Mesenchymal stem cell of the bone marrow (primary cell): ENCODE measurements around the genes RASGRF2 and ACOT12.

GRCh38 chr5:80133060-80133394, 97.9 kb downstream of the THBS4 start:
- CAGE, long polyA plus RNA: no peak

GRCh38 chr5:80399350-80399988, 8.4 kb upstream of the ZFYVE16 start:
- CAGE, long polyA plus RNA: no peak

DNA sequence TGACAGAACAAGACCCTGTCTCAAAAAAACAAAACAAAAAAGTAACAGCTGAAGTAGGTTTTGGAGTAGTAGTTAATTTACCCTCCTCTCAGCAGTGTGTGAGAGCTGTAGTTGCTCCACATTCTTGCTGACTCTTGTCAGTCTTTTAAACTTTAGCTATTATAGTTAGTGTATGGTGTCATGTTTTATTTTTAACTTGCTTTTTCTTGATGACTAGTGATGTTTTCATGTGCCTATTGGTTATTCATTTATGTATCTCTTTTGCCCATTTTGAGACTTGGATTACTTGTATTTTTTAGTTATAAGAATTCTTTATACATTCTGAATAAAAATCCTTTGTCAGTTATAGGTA, 52.9 kb upstream of the DHFR start:
- CAGE, long polyA plus RNA: no peak

DNA sequence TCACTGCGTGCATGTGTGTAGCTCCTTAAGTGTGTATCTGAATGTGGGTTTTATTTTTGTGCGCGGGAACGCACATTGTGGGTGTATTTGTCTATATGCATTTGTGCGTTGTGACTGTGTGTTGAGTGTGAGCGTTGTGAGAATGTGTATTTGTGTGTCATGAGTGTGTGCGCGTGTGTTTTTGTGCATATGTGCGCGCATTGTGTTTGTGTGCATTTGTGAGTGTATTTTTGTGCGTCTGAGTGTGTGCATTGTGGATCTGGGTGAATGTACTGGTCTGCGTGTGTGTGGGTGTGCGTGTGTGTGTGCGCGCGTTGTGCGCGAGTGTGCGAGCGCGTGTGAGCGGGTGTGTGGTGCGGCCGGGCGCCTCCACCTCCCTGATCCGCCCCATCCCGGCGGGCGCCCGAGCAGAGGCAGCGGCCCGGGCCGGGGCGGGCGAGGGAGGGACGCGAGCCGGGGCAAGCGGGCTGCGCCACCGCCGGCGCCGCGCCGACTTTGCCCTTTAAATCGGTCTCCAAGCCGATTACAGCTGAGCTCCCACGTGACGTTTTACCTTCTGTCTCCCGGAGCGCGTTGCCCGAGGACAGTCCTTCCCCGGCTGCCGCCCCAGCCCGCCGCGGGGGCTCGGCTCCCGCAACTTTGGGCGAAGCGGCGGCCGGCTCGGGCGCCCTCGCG, at the start of gene RASGRF2:
Gene RASGRF2, plus strand, starts transcription at position 586 of the 675 bp plus-strand sequence.
- CAGE, long polyA plus RNA: no peak

DNA sequence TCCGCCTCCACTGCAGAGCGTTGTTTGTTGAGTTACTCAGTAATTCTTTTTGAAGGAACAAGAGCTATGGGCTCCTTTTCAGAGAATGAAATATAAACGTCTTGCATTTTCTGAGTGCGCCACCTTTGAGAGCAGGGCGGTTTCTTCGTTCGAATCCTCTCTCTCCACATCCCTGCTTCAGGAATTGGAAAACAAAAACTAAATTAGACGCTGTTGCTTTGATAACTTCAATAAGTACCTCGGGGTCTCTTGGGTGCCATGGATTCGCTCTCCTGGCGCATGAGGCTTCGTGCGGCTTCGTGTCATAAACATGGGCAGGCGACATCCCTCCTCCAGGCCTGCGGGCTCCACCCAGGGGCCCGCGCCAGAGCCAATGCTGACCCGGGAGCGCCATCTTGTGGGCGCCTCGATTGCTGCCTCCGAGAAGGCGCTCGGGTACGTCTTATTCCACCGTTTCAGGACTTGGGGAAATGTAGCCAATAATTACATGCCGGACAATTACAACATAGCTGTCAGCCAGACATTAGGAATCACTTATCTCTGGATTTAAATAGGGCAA, 38.2 kb upstream of the CKMT2 start:
- CAGE, long polyA plus RNA: no peak

DNA sequence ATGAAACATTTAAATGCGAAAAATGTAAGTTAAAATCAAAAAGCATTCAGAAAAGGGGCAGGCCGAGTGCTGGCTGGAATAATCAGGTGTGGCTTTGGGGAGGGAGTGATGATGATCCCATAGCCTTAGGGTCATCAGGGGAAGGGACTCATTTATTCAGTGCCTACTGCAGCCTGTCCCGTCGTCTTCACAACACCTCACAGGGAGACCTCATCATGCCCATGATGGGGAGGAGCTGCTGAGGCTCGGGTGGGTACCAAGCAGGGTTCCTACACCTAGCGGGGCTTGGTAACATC, 4.0 kb downstream of the CKMT2 start:
- CAGE, long polyA plus RNA: no peak

DNA sequence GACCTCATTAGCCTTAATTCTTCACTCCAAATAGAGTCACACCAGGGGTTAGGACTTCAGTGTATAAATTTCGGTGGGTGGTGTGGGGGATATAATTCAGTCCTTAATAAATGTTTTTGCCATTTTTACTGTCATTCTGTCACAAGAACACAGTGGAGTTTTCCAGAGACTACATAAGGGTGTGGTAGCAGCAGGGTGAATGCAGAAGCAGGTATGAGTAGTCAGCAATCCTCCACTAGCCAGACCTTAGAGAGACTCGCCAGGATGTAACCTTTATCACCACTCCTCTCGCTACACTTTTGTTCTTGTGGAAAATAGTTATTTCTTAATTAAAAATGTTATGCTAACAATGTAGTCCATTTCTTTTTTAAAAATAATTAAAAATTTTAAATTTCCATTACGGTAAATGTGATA, 956 bp downstream of the ACOT12 start:
- CAGE, long polyA plus RNA: no peak

GRCh38 chr5:81393385-81394493, at the start of gene ACOT12:
TSS of gene ACOT12 (minus strand) at chr5:81394134.
- CAGE, long polyA plus RNA: no peak

GRCh38 chr5:81394494-81394976, 601 bp upstream of the ACOT12 start:
- CAGE, long polyA plus RNA: no peak

DNA sequence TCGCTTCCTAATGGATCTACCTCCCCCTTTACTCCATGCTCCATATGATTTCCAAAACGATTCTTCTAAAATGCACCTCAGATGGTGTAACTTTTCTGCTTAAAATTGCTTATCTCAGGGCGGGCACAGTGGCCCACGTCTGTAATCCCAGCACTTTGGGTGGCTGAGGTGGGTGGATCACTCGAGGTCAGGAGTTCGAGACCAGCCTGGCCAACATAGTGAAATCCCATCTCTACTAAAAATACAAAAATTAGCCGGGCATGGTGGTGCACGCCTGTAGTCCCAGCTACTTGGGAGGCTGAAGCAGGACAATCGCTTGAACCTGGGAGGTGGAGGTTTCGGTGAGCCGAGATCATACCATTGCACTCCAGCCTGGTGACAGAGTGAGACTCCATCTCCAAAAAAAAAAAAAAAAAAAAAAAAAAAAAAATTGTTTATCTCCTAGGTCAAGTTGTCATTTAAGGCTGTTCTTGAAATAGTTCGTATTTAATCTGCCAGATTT, 12.1 kb downstream of the SSBP2 start:
- CAGE, long polyA plus RNA: no peak

- CAGE, long polyA plus RNA: no peak
Measured at GRCh38 chr5:81746833-81747421, 4.0 kb downstream of the SSBP2 start.

DNA sequence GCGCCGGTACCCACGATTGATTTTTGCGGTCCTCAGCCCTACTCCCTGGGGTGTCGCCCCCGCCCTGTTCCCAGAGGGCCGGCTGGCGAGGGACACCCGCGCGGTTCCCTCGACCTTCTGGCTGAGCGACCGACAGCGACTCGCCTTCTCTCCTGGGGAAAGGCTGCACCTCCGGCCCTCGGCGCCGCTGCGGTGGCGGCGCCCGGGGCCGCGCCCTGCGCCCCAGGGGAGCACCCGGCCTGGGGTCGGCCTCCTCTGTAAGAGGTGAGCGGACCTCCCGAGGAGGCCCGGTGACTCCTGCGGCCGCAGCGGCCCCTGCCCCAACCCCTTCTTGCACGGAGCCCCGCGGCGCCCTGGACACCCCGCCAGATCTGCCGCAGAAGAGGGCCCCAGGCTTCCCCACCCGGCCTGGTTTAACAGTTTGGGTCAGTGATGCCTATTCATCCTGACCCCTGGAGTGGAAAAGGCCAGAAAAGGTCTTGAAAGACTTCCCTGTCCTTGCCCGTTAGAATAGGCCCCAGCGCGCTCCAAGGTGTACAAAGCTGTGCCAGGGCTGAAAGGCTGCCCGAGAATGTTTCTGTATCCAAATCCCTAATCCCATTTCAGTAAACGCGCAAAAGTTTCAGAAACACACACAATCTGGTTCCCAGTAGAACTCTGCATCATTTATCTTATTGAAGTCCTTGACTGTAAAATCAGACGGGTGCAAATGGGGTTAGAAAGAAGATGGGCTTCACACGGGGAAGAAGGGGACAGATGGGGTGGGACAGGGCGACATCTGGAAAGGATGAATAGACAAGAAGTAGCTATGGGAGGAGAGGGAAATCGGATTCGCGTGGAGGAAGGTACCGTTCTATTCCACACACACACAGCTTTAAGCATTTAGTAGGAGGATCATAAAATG, 1.0 kb upstream of the SSBP2 start:
- CAGE, long polyA plus RNA: no peak

DNA sequence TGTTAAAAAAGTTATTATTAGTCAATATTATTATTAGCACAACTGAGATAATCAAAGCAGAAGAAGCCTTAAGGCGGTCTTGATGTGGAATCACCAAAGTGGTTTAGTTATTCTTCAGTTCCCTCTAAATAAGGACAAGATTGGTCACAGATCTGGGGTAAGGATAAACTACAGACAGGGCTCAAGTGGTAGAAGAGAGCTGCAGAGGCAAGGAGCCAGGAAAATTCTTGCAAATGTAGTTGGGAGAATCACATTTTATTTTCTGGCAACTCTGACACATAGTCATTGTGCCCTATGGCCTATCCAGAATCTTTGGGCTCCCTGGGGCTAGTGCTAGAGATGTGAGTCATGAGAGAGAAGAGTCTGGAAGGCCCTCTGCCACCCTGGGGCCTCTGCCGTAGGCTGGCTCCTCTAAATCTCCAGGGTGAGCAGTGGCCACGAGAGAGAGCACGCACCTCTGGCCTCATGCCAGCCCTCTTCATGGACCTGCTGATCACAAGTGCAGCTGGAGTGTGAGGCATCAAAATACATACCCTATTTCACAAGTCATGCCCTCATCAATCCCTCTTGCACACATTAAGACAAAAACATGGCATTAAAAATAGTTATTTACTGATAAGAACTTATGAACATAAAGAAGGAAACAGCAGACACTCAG, 74.3 kb upstream of the SSBP2 start:
- CAGE, long polyA plus RNA: no peak

- CAGE, long polyA plus RNA: no peak
Measured at GRCh38 chr5:82165744-82166208, 112.4 kb downstream of the RPS23 start.

DNA sequence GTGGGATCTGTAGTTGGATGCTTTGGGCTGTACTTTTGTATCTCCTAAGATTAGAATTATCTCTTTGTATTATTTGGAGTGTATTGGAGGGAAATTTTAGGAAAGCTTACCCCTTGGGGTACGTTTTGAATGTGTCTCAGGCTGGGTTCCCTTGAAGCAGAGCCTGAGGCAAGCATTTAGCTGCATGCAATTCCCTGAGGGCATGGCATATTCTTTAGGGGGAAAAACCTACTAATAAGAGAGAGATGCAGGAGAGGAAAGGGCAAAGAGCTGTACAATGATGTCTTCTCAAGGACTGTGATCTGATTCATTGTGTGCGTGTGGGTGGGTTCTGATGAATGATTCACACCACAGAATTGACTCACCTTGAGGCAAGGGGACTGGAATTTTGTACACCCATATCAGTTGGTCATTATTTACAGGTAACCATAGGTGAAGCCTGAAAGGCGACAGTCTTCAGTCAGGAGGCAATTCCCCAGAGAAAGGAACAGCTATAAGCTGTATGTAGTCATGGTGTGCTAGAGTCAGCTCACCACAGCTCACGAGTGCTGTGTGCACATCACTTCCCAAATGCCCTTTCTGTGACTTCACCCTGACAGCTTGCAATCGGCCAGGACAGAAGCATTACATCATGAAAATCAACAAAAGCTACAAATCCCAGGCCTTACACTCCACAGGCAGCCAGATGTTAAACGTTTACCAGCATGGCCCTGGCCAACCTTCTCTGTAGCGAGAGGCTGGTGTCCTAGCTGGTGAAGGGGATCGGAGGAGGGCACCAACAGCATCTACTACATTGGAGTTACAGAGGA, 87.6 kb upstream of the RPS23 start:
- CAGE, long polyA plus RNA: no peak

DNA sequence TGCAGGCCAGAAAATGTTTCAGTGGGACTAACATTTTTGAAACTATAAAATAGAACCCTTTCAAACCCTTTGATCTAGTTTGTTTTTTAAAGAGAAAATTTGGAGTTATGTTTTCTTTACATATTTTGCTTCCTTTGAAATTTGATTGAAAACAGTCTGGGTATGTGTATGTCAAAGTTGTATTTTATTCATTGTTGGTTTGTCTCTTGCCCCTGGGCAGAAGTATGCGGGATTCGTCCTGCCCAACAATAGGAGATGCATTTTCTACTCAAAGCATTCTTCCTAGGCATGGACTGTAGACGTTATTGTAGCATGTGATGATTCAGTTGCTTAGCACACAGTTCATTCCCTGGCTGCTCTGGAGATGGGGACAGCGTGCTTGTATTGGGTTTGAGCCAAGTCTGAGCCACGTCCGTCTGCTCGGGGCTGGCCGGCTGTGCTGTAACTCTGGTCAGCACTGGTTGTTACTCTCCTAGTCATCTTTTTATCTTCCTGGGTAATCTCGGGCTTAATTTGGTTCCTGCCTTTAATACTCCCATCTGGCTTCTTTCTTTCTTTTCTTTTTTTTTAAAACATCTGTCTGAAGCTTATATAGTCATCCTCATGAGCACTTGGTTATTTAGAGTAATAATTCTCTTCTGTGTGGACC, 118.6 kb upstream of the RPS23 start:
- CAGE, long polyA plus RNA: no peak

GRCh38 chr5:82422597-82423142, 144.5 kb upstream of the RPS23 start:
- CAGE, long polyA plus RNA: no peak

DNA sequence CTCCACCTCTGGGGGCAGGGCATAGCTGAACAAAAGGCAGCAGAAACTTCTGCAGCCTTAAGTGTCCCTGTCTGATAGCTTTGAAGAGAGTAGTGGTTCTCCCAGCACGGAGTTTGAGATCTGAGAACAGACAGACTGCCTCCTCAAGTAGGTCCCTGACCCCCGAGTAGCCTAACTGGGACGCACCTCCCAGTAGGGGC, 132.7 kb downstream of the TMEM167A start:
- CAGE, long polyA plus RNA: no peak

GRCh38 chr5:83076748-83077297, 371 bp downstream of the TMEM167A start:
- CAGE, long polyA plus RNA: no peak

- CAGE, long polyA plus RNA: no peak
Measured at GRCh38 chr5:83470867-83471251, 685 bp upstream of the VCAN start.